ENCODE measurements around a stretch of chr3.

DNA sequence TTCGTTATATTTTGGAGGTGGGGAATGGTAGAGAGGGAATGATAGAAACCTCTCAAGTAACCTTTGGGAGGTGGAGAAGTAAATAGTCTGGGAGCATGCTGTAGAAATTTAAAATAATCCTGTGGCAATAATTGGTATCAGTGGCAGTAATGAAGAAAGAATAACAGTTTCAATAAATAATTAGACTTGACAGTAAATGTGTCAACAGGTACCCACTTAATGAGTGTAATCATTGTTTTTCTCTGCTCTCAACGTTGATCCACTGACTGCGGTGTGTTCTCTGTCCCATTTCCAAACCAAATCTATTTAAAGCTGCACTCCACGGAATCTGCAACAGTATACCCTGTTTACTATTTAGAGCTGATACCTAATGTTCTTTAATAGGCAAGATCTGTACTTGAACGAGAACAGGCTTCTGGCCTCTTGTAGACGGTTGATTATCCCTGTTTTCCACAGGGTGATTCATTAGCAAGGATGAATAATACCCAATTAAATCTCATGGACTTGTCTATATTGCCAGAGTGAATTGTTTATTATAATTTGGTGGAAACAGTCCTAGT is 189.8 kb downstream of the LPP start:
- PRO-cap, 2 experiments = no peak in any of the 2 experiments

DNA sequence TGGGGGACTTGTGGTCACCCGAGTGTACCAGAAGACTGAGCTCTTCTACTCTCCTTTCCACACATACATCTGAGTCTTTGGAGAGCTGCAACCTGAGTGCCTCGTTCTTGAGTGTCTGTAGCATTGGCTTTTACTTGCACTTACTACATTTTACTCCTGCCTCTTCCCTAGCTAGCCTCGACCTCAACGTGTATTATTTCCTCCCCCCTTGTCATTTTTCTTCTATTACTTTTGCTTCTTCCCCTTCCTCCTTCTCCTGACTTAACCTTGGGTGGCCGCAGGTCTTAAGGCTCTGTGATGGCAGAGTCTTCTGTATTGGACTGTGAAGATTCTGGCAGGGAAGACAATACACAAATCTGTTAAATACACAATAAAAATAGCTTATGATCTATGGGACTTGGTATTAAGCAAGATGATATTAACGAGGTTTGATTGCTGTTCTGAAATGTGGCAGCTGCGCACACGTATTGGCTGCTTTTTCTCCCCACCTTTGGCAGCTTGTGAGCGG is 197.9 kb downstream of the LPP start:
- PRO-cap, 2 experiments = no peak in any of the 2 experiments

DNA sequence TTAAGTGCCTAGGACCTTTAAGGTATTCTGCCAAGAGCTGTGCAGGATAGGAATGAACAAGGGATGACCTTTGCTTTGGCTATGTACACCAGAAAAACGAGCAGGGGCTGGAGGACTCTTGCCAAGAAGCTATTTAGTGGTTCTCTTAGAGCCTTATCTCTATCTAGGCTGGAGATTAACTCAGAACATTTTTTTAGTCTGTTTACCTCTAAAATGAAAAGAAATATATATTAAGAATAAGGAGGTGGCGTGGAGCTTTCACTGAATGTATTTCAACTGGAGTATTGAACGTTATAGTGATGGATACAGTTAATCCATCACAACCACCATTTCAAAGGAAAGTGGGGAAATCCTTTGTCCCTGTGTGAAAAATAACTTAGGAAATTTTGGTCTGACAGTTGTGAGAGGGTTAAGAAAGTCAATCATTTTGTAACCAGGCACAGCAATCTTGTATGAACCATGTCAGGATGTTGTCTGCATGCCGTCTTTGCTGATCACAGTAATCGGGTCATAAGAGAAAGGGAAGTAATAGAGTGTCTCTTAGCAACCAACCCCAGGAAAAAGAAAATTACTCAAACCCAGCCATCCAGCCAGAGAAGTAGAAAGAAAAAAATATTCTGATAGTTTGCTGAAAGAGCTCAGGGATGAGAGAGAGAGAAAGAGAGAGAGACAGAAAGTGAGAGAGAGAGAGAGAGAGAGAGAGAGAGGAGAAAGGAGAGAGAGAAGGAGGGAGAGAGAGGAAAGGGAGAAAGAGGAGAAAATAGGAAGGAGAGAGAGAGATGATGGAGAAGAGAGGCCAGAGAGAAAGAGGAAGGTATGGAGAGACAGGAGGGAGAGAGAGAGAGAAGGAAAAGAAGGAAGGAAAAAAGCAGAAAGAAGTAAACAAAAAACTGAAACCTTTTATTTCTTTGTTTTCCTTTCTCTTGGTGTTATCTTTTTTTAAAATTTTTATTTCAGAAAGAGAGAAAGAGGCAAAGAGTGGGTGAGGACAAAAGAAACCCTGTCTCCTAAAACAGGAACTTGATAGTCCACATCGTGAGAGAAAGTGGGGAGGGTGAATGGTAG is 279.3 kb downstream of the LPP start:
- PRO-cap, 2 experiments = no peak in any of the 2 experiments

GRCh38 chr3:188454320-188454938 is 300.5 kb downstream of the LPP start:
- PRO-cap, 2 experiments = no peak in any of the 2 experiments

- PRO-cap, 2 experiments = no peak in any of the 2 experiments
These were observed 319.4 kb downstream of the LPP start for GRCh38 chr3:188473368-188473801.

GRCh38 chr3:188507374-188507778 is 353.4 kb downstream of the LPP start:
- PRO-cap, 2 experiments = no peak in any of the 2 experiments

- PRO-cap, 2 experiments = no peak in any of the 2 experiments
These were observed 452.7 kb downstream of the LPP start for GRCh38 chr3:188606655-188607126.

GRCh38 chr3:188788332-188788901 is 383.4 kb upstream of the TPRG1 start:
- PRO-cap, 2 experiments = no peak in any of the 2 experiments

GRCh38 chr3:188937513-188937863 is 234.3 kb upstream of the TPRG1 start:
- PRO-cap, 2 experiments = no peak in any of the 2 experiments

DNA sequence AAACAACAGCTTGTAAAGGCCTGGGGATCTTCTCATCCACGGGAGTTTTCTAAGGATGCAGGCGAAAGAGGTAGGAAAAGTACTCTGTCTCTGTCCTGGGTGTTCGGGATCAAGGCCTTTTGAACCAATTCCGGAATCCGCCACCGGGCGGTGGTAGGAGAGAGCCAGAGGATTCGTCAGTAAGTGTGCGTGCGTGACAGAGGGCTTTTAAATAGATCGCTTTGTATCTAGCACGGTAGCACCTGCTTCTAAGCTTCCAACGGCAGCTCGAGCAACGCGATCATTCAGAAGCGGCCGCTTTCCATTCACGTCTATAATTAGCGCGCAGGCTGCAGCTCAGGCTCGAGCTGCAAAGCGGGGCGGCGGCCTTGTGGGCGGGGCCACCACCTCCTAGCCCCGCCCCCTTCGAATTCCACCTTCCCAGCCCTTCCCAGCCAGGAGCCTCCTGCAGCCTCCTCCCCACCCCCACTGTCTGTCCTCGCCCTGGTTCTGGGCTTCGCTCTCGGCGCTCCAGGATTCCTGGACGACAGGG is 224.3 kb upstream of the TPRG1 start:
- PRO-cap, 2 experiments = peak in 2 of 2 experiments; most common plus-strand start position 468 of the sequence (in 1); most common minus-strand start position 319 of the sequence (in 2)

DNA sequence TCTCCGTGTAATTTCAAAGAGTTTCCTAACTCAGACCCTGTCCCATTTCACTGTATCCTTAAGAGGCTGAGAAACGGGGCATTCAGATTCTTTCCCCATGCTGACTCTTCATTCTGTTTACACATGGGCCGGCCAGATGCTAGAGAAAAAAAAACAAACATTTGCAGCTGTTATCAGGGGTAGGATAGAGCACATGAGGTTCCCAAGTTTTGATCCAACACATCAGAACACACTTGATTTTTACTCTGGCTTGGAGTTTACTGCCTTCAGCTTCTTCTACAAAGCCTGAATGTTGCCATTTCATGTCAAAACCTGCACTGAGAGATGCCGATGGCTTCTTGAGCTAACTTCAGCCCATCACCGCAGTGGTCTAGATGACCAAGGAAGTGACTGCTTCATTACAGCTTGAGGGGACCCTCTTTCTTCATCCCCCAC is 215.8 kb upstream of the TPRG1 start:
- PRO-cap, 2 experiments = no peak in any of the 2 experiments

DNA sequence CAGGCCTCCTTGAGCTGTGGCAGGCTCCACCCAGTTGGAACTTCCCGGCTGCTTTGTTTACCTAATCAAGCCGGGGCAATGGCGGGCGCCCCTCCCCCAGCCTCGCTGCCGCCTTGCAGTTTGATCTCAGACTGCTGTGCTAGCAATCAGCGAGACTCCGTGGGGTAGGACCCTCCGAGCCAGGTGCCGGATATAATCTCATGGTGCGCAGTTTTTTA is 149.1 kb upstream of the TPRG1 start:
- PRO-cap, 2 experiments = no peak in any of the 2 experiments

DNA sequence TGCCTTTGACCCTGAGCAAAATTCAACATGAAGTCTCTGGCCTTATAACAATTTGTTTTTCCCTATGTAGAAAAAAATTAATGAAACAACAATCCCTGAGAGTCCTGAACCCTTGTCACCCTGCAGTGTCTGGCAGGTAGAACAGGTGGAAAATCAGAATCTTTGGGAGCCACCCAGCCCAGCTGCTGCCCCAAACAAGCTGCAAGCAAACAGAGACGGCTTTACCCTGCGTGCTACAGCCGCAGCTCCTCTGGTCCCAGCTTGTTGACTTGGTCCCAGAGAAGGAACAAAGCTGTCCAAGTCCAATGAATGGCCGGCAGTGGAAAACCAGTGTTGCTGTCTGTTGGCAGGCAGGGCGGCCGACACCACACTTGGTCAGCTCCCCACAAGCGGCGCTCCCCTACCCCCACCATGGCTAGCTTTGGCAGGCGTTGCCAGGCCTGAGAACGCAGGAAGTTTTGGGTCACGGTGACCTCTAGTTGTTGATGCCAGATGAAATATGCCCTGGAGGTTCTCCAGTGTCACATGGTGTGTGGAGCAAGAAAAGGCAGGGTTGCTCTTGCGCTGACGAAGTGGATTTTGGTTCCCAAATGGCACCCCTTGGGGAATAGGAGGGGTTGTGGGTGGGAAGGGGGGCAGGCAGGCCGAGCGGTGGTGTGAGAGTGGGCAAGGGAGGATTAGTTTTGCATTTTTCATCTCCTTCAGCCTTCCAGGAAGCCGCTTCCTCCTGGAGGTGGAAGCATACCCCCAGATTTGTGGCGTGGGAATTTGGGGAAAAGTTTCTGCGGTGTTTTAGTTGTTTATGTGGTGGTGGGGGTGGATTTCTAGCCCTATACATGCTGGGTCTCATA is 72.8 kb upstream of the TPRG1 start:
- PRO-cap, 2 experiments = no peak in any of the 2 experiments

- PRO-cap, 2 experiments = no peak in any of the 2 experiments
These were observed 51.7 kb upstream of the TPRG1 start for GRCh38 chr3:189119989-189120504.

DNA sequence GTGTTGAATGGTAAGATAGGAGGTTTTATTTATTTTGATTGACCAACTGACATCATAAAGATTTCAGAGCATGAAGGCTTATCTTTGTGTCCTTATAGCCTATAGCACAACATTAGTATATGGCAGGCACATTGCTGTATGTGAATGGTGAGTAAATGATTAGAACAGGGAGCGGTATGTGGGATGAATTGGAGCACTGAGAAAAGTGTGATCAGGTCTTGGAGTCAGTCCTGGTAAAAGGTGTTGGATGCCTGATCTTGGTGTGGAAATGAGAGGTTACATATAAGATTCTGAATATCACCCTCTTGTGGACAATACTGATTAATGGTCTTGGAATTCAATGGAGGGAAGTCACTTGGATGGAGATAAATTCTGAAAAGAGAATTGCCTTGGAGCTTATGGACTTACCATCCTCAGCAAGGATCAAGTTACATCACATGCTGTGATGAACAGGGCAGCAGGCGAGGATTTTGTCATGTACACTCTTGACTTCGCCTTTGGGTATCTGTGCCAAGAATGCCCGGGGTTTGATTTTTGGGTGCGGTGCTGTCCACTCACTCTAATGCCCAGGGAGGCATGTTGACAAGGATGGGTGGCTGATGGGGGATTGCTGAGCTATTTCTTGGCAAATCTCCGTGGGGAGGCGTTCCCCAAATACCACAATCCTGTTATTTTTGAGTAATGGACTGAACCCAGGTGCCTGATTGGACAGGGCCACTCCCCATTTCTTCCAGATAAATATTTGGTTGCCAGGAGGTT is 96.1 kb downstream of the TPRG1 start:
- PRO-cap, 2 experiments = no peak in any of the 2 experiments

DNA sequence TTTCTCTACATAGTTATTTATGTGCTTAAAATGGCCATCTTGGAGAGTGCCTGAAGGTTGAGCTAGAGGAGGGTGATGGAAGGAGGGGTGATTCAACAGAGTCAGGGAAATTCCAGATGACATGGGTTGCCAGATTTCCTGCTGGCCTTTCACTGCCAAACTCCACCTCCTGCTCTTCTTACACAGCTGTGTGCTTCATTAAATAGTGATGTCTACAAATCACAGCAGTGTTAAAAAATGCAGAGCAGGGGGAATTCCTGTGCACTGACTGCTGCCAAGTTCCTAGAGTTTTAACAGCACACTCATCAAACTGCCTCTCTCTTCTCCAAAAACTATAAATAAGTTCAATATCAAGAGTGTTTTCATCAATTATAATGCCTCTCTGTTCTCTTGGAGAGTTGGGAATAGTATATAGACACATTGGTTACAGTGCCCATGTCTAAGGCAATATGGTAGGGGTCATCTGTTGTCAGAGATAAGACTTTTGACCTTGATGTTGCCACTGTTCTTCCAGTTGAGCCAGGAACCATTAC is 79.5 kb downstream of the TP63 start:
- PRO-cap, 2 experiments = no peak in any of the 2 experiments

- PRO-cap, 2 experiments = no peak in any of the 2 experiments
These were observed 185.3 kb downstream of the P3H2 start for GRCh38 chr3:189935412-189935877.

DNA sequence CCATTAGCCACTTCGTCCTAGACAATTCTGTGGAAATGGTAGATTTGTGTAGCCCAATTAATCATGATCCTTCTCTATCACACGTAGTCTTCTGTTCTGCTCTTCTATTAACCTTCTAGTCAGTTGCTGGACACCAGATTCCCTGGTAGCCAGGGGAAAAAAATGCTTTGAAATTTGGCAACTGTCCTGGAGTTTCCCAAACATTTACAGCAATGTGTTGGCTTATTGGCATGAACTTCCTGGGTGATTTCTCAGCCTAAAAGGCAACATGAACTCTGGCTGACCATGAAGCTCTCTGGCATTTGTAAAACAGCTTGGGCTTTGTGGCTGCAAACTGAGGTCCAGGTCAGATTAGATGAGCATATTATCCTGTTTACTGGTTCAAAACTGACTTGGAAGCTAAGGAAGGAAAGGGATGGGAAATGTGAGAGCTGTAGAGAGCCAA is 139.1 kb downstream of the P3H2 start:
- PRO-cap, 2 experiments = no peak in any of the 2 experiments

- PRO-cap, 2 experiments = no peak in any of the 2 experiments
These were observed 121.0 kb downstream of the P3H2 start for GRCh38 chr3:189999659-190000177.

DNA sequence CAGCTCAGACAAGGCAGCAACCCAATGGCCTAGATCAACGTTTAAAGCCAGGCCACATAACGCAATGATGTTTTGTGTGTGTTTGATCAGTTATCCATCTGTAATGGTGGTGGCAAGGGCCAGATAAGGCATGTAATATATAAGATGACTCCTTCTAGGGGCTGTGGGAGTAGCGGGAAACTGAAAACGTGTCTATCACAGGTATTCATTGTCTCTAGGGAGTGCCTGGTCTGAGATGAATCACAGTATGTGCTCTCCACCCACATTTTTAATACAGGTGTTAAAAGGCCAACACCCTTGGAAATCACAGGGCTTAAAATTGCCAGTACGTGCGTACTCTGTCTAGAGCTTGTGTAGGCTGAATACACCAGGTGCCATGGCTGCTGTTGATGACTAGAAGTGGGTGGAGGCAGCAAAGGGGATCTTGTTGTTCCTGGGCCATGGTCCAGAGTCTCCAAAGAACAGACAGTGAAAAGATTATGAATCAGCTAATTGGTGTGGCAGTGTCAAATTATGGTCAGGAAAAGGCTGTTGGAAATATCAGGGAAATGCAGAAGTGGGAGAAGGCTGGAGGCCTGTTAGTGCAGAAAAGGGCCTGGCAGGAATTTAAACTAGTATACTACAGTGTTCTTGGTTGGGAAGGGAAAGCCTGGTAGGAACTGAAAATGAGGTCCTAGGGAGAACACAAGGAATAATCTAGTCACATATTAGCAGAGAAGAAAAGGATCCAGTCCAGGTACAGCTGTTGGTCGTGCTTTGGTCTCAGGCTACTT is 35.1 kb upstream of the P3H2 start:
- PRO-cap, 2 experiments = no peak in any of the 2 experiments